Iris pigment epithelial cell (primary cell): ENCODE data around the genes PRPF39 and RPL10L.

DNA sequence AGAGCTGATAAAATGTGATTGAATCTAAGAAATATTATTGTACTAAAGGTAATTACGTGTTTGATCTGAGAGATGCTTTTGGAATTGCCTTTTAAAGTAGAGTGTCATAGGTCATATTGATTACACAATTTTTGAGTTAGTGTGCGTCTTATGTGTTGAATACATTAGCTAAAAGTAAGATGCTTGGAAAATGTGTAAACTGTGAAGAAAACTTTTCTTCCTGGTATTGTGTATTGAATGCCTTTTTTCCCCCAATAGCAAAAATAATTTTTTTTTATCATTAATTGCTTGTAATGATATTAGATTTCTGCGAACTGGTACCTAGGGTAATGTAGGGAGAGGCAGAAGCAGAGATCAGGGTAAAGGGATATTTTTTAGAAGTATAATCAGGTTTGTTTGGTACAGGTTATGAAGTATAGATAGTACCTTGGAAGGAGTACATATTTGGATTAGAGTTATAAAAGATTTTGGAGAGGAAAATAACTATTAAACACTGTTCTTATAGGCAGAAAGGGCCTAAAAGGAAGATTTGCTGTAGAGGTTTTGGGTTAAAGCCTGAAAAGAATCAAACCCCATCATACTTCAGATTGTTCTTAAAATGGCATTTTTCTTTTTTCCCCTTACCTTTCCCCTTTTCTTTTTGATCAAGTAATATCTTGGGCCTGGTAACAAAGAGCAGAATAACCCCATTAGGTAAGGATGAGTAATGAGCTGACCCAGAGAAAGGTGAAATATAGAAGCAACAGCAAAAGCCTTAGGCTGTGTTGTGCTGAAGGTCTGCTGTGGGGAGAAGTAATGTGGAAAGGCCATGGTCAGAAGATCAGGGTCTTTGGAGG is 42.0 kb downstream of the MIA2 start:
- RRBS: no CpG with 5 or more reads among the region's 3 CpGs

GRCh38 chr14:39411516-39411999 is 20.7 kb downstream of the FBXO33 start:
- RRBS: no CpG with 5 or more reads among the region's 11 CpGs

DNA sequence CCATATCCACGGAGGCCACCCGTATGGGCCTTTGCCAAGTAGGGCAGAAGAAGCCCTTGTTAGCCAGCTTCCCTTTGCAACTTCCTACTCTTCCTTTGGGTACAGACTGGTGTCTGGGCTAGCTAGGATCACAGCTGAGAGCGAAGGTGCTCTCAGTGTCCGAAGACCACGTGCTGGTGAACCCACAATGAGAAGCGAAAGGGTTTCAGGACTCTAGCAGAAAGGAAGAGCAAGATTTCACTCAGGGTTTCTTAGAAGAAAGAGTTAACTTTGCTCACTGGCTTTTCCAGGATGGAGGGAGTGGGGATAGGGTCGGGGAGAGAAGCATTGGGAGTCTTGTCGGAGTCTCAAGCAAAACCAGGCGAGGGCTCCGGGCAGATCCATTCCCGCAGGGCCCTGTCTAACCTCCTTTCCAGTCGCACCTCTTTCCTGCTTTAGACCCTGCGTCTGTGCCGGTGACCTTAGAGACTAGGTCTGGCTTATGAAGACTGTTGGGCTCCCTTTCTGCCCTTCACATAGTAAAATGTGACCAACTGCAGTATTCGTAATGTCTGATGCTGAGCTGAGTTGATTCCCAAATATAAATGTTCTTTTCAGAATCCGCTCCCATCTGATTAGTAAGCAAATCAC is 811 bp upstream of the LRFN5 start:
- RRBS: under 1% methylated on average over 4 of the region's 16 CpGs

- RRBS: no CpG with 5 or more reads among the region's 20 CpGs
These were observed 1136.5 kb downstream of the FSCB start for GRCh38 chr14:43370424-43371111.

- RRBS: 0% methylated on average over 2 of the region's 56 CpGs
These were observed at the start of gene PRPF39 for GRCh38 chr14:45083784-45084931. Gene PRPF39 (plus strand): TSS chr14:45084116.

DNA sequence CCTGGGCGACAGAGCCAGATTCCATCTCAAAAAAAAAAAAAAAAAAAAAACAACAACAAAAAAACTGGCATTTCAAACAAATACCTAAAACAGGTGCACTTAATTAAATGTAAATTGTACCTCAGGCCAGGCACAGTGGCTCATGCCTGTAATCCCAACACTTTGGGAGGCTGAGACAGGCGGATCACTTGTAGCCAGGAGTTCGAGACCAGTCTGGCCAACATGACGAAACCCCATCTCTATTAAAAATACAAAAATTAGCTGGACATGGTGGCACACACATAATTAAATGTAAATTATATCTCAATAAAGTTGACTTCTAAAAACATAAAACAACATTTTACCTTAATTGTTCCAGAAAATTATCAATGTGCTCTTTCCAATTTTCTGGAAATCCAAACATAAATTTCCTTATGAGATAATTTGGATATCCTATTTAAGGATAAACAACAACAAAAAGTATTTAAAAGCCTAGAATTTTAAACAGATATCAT is 20.6 kb downstream of the MIS18BP1 start:
- RRBS: no CpG with 5 or more reads among the region's 4 CpGs

GRCh38 chr14:45367366-45367565 is 114.3 kb upstream of the MIS18BP1 start:
- RRBS: no CpG with 5 or more reads among the region's 1 CpG

GRCh38 chr14:46651562-46652054 is at the start of gene RPL10L:
Gene RPL10L (minus strand): TSS chr14:46651781.
- RRBS: no CpG with 5 or more reads among the region's 34 CpGs

DNA sequence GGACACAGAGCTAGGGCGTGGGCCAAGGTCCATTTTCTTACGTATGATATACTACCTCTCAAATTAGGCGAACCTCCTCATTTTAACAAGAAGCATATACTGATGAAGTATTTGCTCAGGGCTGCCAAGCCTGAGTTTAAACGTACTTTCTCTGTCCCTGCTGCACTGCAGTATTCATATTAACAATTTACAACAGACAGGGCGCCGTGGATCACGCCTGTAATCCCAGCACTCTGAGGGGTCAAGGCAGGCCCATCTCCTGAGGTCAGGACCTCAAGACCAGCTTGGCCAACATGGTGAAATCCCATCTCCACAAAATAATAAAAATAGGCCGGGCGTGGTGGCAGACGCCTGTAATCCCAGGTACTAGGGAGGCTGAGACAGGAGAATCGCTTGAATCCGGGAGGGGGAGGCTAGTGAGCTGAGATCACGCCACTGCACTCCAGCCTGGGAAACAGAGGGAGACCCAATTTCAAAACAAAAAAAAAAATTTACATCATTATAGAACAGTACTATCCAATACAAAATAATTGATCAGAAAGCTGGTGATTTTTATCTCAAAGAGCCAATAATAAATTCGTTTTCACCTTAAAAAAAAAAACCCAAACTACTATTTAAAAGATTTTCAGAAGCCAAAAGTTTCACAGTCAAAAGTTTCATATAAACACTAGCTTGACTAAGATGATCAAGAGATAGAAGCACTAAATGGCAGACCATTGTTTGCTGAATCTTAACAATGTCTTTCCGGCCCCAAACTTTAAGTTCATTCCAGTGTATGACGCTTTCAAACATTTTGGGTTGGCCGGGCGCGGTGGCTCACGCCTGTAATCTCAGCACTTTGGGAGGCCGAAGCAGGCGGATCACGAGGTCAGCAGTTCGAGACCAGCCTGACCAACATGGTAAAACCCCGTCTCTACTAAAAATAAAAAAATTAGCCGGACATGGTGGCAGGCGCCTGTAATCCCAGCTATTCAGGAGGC is 1.6 kb downstream of the RPS29 start:
- RRBS: no CpG with 5 or more reads among the region's 27 CpGs

DNA sequence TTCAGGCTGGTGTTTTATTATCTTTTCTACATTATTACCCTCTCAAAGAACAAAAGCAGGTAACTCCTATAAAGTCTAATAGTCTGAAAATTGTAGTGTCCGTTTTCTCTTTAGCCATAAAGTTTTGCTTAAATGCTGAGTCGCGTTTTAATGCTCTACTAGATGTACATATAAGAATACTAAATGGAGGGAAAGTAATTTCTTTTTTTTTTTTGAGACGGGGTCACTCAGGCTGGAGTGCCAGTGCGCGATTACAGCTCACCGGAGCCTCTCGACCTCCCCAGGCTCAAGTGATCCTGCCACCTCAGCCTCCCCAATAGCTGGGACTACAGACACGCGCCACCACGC is 1.3 kb upstream of the LRR1 start:
- RRBS: 52% methylated on average over 2 of the region's 11 CpGs

DNA sequence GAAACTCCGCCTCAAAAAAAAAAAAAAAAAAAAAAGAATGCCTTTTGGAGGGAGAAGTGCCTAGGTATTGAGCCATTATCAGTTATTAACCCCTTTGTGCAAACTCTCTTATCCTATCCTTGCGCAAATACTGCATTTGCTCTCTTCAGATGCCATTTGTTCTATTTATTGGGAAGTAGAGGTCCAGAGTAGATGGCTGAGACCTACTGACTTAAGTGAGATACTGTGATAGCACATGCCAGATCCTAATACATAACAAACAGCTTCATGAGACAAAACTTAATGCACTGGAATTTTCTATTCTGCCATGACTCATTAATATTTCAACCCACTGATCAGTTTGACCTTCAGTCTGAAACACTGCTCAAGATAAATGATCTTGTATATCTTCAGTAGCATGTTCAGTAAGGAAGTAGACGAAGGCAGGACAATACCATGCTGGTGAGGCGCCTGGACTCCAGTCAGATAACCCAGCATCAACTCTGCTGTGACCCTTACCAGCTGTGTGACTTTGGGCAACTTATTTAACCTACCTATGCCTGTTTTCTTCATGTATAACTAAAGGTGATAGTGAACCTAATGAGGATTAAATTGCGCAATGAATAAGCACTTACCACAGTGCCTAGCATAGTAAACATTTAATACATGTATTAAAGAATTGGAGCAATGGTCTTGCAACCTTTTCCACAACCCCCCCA is 5.7 kb upstream of the DNAAF2 start:
- RRBS: no CpG with 5 or more reads among the region's 5 CpGs

DNA sequence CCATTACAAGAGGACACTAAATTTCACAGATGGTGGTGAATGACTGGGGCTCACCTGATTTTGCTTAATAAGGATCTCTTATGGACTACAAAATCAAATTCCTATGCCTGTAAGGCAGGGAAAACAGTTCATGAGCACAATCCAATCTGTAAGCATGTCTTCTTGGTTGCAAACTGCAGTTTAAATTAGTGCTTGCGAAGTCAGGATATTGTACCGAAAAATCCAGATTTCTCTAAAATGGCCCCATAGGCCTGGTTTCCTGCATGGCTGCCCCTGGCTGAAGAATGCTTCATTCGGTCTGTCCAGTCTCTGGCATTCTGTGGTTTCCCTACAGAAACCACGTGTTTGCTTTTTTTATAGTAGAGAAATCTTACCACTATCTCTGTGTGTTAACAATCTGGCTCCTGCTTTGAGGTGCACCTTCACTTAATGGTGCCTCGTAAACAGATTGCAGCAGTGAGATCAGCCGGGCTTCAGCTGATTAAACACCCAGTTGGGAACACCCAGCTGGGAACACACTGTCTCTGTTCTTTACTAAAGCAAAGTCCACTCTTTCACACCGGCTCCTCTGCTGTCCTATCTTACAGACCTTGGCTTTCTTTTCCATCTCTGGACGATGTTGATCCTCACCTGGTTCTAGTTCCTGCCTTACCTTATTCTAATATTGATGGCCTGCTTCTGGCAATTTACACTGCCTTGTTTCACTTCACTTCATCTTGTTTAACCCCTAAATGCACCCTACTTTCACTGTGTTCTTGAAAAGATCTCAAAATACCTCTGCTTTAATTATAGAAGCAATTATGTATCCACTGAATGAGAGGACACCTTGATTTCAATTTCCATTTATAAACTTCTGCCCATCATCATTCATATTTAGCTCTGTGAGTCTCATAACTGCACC is 6.7 kb upstream of the DNAAF2 start:
- RRBS: 24% methylated on average over 2 of the region's 8 CpGs

DNA sequence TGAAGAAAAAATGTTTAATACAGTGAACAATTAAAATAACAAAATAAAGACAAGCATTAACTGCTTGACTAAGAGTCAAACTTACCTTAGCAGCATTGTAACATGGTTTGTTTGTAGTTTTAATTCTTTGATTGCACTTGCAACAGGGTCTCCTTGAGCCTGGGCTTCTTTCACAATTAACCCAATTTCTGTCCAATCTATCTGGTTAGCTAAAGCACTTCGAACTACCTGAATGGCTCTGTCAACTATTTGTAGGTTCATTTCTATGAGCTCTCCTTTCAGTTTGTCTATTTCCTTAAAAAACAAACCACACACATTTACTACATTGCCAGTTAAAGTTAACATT is 23.6 kb downstream of the NEMF start:
- RRBS: no CpG with 5 or more reads among the region's 1 CpG

- RRBS: no CpG with 5 or more reads among the region's 7 CpGs
These were observed 20.5 kb downstream of the NEMF start for GRCh38 chr14:49832055-49832485.

GRCh38 chr14:49888375-49888920 is 4.4 kb upstream of the ARF6 start:
- RRBS: no CpG with 5 or more reads among the region's 2 CpGs

GRCh38 chr14:49950570-49951301 is 57.9 kb downstream of the ARF6 start:
- RRBS: no CpG with 5 or more reads among the region's 3 CpGs

- RRBS: no CpG with 5 or more reads among the region's 2 CpGs
These were observed 82.4 kb downstream of the ARF6 start for GRCh38 chr14:49975180-49975859.

- RRBS: 2% methylated on average over 20 of the region's 59 CpGs
These were observed 110.6 kb downstream of the ARF6 start for GRCh38 chr14:50003072-50004193.

DNA sequence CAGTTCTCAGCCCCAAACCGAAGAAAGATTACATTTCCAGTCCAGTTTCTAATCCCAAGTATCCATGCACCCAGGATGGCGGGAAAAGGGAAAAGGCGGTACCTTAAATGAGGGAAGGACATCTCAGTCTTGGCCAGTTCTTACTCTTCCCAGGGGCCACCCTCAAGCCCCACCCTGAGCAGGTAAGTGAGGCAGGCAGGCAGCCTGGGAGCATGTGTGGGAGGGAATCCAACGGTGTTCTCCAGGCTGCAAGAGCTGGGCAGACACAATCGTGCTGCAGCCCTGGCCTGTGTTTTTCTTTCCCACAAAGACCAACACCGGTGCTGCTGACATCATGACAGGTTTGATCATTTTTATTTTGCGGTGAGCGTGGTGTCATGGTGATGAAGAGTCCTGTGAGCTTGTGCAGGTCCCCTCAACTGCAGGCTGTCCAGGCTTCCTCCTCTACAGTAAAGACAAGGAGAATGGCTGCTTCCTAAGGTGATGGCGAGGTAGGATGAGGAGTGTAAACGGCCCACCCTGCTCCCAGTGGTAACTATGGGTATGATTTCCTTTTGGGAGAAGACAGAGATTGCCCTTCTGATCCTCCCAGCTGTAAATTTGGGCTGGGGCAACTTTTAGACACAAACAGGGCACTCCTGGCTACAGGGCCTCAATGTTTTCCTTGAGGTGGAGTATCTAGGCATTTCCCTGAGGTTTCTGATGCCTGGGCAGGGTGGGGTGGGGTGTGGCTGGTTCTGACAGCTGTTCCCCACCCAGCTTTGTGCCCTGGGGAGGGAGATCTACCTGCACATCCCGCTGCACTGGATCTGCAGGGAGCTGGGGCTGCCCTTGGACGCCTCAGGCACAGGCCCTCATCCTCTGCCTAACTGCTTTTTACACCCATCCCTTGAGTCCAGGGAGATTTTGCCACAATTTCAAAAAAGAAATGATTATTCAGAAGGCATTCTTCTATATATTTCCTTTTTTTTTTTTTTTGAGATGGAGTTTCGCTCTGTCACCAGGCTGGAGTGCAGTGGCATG is 109.1 kb downstream of the VCPKMT start:
- RRBS: no CpG with 5 or more reads among the region's 13 CpGs

- RRBS: no CpG with 5 or more reads among the region's 3 CpGs
These were observed 72.4 kb downstream of the VCPKMT start for GRCh38 chr14:50043832-50044460.